Esophagus squamous epithelium (tissue), 4 donors: ENCODE data around the genes CD82 and PHF21A.

DNA sequence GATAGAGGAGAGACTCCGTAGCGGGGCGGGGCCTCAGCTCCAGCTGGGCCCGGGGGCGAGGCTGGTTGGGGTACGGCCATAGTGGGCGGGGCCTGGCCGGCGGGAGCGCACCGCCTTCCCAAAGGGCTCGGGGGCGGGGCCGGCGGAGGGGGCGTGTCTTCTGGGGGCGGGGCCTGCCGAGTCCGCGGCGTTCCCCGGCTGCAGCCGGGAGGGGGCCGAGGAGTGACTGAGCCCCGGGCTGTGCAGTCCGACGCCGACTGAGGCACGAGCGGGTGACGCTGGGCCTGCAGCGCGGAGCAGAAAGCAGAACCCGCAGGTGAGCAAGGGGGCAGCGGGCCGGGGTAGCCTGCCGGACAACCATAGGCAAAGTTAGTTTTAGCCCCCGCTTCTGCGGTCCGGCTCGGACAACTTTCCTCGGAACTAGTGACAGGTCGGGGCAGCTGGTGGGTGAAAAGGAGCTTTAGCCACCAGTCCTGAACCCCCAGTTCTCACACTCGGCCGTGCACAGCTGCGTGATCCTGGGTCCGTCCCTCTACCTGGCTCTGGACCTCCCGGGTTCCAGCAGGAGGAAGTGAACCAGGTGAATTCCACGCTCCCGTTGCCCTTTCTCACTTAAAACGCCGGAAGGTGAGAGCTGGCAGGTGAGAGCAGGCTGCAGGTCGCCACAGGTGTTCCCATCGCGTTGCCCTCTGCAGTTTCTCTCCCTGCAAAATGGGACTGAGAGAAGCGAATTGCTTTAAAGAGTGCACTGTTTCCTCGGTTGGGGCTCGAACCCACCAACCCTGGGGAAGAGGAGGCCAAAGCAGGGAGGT, at the start of gene CD82:
Gene CD82, plus strand, starts transcription at position 243 of the 812 bp plus-strand sequence.
- PRO-cap = bidirectional peak, plus-strand start at position 245 of the sequence, minus-strand start outside the sequence; bidirectional peak, plus-strand start at position 640 of the sequence, minus-strand start at position 600 of the sequence
- RAMPAGE, long total RNA, 4 experiments = start-site peak on the plus strand in 4 of 4 experiments, centred at positions 224 to 240 of the sequence, 566 to 2,369 reads per replicate

DNA sequence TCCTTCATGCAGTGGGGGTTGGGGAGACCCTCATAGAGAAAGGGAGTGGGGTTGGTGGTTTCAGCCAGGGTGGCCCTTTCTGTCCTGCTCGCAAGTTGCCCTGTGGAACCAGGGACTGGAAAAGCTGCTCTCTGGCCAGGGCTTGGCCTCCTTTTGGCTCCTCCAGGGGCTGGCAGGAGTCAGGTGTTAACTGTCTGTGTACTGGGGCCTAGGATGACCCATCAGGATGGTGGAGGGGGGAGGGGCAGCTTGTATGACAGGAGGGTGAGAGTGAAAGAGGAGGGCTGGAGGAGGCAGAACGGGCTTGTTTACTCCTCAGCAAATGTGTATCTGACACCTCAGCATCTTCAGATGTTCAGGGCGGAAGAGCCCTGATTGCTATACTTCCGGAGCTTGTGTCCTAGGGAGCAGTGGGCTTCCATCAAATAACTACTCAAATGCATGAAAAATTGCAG, 31.0 kb downstream of the CD82 start:
- PRO-cap = no peak
- RAMPAGE, long total RNA, 4 experiments = no peak in any of the 4 experiments

- PRO-cap = unidirectional peak, plus-strand start at chr11:44781077
- RAMPAGE, long total RNA, 4 experiments = no peak in any of the 4 experiments
These were observed 54.1 kb downstream of the TSPAN18 start for GRCh38 chr11:44780818-44781341.

DNA sequence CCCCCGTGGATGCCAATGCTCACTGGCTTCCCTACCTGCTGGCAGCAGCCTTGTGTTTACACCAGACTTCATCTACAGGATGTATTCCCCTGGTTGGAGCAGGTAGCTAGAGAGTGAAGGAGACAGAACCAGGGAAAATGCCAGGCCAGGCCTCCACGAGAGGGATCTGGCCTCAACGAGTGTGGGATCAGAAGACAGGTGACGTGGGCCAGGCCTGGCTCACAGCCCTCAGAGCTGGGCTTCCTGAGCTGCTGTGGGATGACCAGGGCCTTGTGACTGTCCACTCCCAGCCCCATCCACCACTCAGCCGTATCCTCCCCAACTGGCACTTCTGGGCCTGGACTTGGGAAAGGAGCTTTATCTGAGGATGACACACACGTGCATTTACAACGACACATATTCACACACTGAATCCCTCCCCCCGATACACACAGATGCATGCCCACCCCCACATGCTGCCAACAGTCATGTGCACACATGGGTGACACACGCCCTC, 93.2 kb downstream of the TP53I11 start:
- PRO-cap = no peak
- RAMPAGE, long total RNA, 4 experiments = no peak in any of the 4 experiments

DNA sequence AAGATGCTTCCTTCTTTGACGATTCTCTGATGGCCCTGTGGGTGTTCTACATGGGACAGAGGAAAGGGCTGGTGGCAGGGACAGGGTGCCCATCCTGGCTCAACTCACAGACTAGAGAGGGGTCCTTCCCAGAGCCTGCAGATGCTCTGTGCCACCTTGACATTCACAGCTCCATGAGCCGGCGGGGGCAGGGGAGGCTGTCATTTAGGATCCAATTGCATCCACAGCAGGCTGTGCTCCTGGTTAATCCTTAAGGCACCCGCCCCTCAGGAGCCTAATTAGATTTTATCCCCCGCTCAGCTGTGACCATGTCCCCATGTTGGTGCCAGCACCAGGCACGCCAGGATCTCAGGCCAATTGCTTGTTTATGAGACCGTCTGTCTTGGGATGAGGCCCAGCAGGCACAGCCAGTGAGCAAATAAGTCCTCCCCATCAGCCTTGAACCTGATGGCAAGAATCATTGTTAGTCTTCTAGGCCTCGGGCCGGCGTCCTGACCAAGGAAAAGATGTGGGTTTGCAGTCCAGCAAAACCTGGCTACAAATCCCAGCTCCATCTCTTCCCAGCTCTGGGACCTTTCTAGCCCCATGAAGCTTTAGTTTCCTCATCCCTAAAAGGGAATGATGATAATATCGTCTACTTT, 57.5 kb downstream of the TP53I11 start:
- PRO-cap = unidirectional peak, plus-strand start at position 466 of the sequence
- RAMPAGE, long total RNA, 4 experiments = no peak in any of the 4 experiments

DNA sequence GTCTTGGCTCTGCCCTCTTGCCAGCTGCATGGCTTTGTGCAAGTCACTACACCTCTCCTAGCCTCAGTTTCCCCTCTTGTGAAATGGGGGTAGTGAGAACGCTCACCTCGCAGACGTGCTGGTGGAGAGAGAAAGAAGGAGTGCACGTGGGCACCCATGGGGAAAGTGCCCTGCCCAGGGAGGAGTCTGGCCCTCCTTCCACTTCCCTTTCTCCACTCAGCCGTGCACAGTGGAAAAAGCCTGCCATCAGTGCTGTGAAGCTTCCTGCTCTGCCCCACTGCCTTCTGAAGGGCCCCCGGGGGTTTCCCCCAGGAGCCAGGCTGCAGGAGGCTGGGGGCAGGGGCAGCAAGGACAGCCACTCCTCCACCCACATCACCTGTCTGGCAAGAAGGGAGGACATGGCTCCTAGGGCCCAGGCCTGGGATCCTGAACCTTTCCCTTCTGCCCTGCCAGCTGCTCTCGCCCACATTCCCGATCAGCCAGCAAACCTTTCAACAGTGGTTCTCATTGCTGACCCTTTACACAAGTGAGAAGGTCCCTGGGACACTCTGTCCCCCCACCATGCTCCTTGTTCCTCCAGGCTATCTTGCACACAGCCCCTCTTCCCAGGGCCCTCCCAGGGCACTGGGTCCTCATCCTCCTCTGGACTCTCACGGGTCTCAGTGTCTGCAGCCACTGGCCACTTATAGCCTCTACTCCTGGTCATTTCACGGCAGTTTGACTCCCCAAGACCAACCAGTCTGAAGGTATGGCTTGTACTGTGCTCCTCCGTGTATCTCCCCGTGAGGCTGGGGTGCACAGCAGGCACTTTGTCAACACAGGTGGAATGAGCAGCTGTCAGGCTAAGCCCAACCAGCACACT, 7.4 kb downstream of the TP53I11 start:
- PRO-cap = no peak
- RAMPAGE, long total RNA, 4 experiments = no peak in any of the 4 experiments

- PRO-cap = no peak
- RAMPAGE, long total RNA, 4 experiments = no peak in any of the 4 experiments
These were observed 5.6 kb downstream of the TP53I11 start for GRCh38 chr11:44945061-44945524.

DNA sequence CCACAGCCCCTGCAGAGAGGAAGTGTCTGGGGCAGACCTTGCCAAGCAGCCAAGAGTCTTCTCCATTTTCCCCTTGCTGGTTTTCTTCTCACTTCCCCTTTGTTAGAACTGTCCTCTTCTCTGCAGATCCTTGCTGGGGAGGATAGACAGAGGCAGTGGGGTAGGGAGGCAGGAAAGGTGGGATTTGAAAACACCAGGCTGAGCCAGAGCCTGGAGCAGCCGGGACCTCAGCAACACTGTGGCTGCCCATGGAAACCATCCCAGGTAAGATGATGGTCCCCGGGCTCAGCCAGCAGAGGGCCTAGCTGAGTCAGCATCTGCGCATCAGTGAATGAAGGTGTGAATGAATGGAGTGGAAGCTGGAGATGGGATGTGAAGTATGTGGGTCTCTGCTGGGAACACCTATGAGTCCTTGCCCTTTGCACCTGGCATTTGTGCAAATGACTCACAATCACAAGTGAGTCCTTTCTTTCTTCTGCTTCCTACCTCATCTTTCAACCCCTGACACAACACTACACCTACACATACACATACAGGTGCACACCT, 63.0 kb upstream of the PRDM11 start:
- PRO-cap = no peak
- RAMPAGE, long total RNA, 4 experiments = no peak in any of the 4 experiments

DNA sequence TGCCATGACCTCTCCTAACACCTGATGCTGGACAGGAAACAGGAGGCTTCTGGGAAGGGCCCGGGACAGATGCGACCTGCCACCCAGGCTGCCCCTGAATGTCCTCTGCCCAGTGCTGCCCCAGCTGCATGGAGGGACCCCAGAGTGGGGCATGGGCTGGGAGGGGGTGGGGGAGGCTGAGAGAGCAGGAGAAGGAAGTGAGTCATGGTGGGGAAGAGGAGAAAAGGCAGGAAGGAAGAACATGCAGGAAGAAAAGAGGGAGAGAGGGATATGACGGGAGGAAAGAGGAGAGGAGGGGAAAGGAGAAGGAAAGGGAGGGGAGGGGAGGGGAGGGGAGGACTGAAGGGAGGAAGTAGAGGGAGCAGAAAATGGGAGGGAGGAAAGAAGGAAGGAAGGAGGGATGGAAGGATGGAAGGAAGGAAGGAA, 52.1 kb upstream of the PRDM11 start:
- PRO-cap = no peak
- RAMPAGE, long total RNA, 4 experiments = no peak in any of the 4 experiments

- PRO-cap = no peak
- RAMPAGE, long total RNA, 4 experiments = no peak in any of the 4 experiments
These were observed 33.6 kb downstream of the PRDM11 start for GRCh38 chr11:45179913-45180535.

- PRO-cap = no peak
- RAMPAGE, long total RNA, 4 experiments = no peak in any of the 4 experiments
These were observed 35.2 kb downstream of the PRDM11 start for GRCh38 chr11:45181407-45182280.

GRCh38 chr11:45209613-45211020, 63.7 kb downstream of the PRDM11 start:
- PRO-cap = bidirectional peak, plus-strand start at chr11:45210127, minus-strand start at chr11:45209901; unidirectional peak, plus-strand start at chr11:45210337
- RAMPAGE, long total RNA, 4 experiments = no peak in any of the 4 experiments

GRCh38 chr11:45339614-45340625, 53.8 kb upstream of the SYT13 start:
- PRO-cap = no peak
- RAMPAGE, long total RNA, 4 experiments = no peak in any of the 4 experiments

GRCh38 chr11:45885980-45887034, 856 bp downstream of the MAPK8IP1 start:
- PRO-cap = no peak
- RAMPAGE, long total RNA, 4 experiments = no peak in any of the 4 experiments

- PRO-cap = no peak
- RAMPAGE, long total RNA, 4 experiments = no peak in any of the 4 experiments
These were observed 89.6 kb downstream of the LARGE2 start for GRCh38 chr11:46011900-46012598.

DNA sequence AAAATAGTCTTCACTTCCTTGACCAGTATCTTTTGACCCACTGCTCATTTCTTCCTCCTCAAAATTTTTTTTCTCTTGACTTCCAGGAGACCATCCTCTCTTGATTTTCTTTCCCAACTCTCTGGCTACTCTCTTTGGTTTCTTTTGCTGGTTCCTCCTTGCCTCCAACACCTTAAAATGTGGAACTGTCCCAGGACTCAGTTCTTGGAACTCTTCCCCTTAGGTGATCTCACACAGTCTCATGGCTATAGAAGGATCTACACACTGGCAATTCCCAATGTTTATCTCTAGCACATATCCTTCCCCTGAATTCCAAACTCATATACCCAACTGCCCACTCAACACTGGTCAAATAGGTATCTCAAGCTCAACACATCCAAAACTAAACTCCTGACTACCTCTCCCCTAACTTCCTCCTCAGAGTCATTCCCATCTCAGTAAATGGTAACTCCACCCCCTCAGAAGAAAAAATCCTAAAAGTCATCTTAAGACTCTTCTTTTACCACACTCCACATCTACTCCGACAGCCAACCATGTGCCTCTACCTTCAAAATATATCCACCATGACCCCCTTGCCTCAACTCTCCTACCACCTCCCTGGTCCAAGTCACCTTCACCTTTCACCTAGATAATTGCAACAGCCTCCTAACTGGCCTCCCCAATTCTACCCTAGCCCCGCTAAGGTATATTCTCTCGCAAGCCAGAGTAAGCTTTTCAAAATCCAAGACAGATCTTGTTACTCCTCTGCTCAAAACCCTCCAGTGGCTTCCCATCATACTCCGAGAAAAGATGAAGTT, 24.6 kb downstream of the PHF21A start:
- PRO-cap = no peak
- RAMPAGE, long total RNA, 4 experiments = no peak in any of the 4 experiments

- PRO-cap = bidirectional peak, plus-strand start at chr11:46121029, minus-strand start at chr11:46120985; bidirectional peak, plus-strand start at chr11:46121609, minus-strand start at chr11:46121451
- RAMPAGE, long total RNA, 4 experiments = start-site peak on the minus strand in 3 of 4 experiments, at chr11:46120954-46121203 at its widest, 20 to 52 reads per replicate
These were observed at the start of gene PHF21A for GRCh38 chr11:46120536-46121532. TSS of gene PHF21A (minus strand) at chr11:46121454.

DNA sequence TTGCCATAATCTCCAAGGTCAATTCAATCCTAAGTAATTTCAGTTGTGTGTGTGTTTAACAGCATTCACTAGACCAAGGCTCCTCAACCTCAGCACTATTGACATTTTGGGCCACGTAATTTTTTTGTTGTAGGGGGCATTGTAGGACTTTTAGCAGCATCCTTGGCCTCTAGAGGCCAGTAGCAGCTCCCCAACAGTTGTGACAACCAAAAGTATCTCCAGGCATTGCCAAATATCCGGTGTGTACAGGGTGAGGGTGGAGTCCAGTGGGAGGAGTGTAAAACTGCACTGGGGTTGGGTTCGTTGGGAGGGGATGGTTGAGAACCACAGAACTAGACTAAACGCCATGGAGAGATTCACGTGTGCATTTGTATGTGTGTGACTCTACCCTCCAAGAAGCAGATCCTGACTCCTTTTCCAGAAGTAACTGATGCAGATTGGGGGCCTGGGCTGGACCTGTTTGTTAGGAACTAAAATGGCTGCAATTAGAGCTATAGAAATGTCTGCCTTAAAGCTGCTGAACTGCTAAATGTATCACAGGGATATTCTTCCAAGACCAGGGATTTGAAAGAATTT, 6.0 kb upstream of the PHF21A start:
- PRO-cap = bidirectional peak, plus-strand start at position 303 of the sequence, minus-strand start at position 184 of the sequence
- RAMPAGE, long total RNA, 4 experiments = no peak in any of the 4 experiments

DNA sequence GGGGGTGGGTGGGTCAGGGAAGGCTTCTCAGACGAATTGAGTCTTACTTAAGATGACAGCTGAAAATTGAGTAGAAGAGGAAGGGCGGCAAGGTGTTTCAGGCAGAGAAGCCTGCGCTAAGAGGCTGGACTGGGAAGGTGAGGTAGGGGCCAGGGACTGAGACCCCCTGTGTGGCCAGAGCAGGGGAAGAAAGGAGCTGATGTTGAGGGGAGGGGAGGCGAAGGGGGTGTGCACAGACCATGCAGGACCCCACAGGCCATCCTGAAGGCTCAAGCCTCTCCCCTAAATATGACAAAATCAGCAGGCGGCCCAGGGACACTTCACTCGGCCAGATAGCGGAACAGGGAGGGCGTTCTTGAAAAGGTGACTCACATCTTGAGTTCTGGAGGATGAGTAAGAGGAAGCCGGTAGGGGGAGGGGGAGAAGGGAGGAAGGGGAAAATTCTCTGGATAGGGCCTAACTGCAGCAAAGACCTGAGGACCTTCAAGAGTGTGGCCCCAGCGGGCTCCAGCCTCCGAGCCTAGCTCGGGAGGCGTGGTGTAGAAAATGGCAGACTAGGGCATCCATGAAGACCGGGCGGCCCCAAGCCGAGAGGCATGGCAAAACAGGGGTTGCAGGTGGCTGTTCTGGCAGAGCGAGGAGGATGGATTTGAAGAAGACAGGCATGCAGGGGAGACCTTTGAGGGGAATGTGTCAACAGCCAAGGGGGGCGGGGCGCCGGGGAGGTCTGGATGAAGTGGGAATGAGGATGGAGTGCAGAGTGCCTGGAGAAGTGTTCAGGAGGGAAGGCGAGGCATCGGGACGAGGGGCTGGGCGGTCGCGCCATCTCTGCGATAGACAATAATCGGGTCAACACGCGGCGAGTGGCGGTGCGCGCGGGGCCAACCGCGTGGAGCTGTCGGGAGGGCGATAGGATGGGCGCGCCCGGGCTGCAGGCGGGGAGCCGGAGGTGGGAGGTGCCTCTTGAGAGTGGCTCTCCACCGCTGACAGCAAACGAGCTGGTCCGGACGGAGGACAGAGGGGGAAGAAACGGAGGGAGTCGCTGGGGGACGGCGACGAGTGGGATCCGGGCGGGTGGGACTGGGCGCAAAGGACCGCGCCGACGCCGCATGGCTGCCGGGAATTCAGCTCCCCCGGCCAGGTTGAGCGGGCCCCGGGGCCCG, 40.2 kb upstream of the CREB3L1 start:
- PRO-cap = no peak
- RAMPAGE, long total RNA, 4 experiments = no peak in any of the 4 experiments

DNA sequence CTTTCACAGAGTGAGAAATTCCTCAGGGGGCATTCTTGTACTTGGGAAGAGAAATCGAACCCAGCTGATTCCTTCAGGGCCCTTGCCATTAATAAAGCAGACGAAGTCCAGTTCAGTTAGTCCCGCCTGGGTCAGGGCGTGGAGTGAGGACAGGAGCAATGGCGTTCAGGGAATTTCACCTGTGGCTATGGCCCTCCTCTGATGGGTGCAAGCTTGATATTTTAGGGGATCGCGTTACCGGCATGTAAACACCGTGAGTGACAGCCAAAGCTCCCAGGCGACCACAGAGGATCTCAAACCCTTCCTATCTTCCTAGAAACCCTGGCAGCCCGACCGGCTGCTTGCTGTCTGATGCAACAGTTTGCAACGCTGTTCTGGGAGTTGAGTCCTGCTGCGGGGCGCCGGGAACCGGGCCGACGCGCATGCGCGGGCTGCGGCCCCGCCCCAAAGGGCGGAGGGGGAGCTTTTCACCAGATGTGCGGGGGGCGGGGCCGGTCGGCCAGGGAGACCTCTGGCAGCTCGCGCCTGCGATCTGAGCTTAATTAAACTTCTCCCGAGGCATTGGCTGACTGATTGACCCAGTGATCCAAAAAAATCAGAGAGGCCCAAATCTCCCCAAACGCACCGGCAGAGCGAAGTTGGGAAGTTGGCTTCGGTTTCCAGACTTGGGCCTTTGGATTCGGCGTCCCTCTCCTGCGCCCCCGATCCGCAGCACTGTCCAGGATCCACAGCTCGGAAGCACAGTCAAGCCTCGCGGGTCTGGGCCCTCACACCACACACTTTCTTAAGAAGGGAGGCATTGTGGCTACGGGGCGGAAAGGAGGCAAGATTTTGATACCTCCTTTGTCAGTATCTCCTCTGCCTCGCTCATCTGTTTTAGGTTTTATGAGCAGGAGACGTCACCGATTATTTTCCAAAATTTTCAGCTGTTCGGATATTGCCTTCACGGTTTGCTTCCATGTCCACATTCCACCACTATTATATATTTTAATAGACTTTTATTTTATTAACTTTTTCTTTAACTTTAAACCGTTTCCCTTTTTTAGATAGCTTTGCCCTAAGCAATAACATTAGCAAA, 34.1 kb upstream of the CREB3L1 start:
- PRO-cap = bidirectional peak, plus-strand start at position 473 of the sequence, minus-strand start at position 353 of the sequence
- RAMPAGE, long total RNA, 4 experiments = no peak in any of the 4 experiments